Tibial artery (tissue), 1 donor: Measurements from ENCODE around the gene NT5DC2.

- PRO-cap: no peak
Measured at GRCh38 chr3:52181427-52181954, 16.5 kb upstream of the ALAS1 start.

GRCh38 chr3:52192808-52193426 lies 5.0 kb upstream of the ALAS1 start:
- PRO-cap: no peak

DNA sequence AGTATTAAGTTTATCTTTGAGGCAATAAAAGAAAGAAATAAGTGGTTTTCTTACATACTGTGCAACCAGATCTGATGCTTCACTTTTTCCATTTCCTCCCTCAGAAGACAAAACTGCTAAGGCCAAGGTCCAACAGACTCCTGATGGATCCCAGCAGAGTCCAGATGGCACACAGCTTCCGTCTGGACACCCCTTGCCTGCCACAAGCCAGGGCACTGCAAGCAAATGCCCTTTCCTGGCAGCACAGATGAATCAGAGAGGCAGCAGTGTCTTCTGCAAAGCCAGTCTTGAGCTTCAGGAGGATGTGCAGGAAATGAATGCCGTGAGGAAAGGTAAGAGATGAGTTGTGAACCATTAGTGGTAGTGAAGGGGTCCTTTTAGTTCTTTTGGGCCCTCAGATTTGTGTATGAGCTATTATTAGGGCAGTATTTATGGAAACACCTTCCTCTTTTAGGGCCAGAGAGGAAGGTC lies 4.5 kb downstream of the ALAS1 start:
- PRO-cap: no peak

DNA sequence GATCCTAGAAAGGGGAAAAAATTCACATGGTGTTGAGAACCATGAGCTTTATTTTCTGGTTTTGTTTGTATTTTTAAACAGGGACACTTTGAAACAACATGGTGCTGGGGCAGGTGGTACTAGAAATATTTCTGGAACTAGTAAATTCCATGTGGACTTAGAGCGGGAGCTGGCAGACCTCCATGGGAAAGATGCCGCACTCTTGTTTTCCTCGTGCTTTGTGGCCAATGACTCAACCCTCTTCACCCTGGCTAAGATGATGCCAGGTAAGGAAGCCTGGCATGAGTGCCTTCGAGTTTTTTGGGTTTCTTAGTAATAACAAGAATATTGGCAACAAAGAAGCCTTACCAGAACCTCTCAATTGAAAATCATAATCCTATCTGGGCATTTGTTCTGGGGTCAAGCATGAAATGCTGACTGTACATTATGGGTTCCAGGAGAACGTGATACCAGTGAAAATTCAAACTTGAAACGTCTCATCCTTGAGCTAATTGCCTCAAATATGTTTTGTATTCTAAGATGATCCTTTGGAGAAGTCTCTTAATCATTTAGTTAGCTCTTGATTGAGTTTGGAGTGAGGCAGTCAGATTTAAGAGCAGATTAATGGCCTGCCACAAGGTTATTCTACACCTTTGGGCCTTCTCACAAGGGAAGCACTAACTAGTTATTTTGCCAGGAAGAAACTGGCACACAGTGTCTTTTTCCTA lies 8.0 kb downstream of the ALAS1 start:
- PRO-cap: no peak

DNA sequence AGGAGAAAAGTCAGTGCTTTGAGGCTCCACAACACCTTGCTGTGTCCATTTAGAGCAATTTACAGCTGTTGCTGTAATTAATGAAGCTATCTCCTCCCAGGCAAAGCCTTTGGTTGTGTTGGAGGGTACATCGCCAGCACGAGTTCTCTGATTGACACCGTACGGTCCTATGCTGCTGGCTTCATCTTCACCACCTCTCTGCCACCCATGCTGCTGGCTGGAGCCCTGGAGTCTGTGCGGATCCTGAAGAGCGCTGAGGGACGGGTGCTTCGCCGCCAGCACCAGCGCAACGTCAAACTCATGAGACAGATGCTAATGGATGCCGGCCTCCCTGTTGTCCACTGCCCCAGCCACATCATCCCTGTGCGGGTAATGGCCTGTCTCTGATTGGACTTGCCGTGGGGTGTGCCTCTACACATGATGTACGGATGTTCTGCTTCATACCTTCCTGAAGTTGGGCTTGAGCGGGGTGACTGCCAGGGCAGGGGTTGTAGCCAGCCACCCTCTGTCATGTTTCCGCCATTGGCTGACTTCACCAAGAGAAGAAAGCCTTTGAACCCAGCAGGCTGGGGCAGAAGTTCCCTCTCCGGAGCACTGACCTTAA lies 13.3 kb downstream of the ALAS1 start:
- PRO-cap: no peak

- PRO-cap: no peak
Measured at GRCh38 chr3:52218982-52219732, 6.3 kb downstream of the TLR9 start.

DNA sequence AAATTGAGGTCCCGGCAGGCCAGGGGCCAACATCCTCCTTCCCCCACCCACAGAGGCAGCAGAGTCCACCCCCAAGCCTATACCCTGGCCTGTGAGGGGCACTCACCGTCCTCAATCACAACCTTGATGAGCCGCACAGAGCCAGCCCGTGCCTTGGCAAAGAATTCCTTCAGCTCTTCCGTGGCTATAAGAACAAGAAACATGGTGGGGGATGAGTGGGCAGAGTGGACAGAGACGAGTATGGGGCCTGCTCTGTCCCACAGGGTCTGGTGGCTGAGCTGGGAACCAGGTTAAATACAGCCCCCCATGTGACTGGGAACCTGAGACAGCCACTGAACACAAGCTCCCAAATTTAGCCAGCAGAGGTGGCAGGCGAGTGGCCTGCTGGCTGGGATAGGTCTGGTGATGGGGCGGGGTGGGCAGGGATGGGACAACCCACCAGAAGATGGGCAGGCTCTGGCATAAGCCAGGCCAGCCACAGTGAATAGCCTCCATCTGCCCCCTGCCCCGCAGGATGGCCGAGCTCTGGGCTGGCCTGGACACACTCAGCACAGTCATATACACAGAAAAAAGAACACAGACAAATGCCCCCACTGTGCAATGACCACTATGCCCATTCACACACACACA lies 3.9 kb downstream of the TWF2 start:
- PRO-cap: no peak

- PRO-cap: no peak
Measured at GRCh38 chr3:52238125-52238774, 708 bp downstream of the TWF2 start.

GRCh38 chr3:52249413-52250101 lies 4.0 kb downstream of the PPM1M start:
- PRO-cap: no peak

GRCh38 chr3:52255728-52256530 lies 10.4 kb downstream of the PPM1M start:
- PRO-cap: no peak

GRCh38 chr3:52289245-52290171 lies 1.9 kb downstream of the GLYCTK start:
- PRO-cap: no peak

- PRO-cap: no peak
Measured at GRCh38 chr3:52404975-52405725, 4.7 kb downstream of the BAP1 start.

- PRO-cap: no peak
Measured at GRCh38 chr3:52405969-52406811, 3.6 kb downstream of the BAP1 start.

DNA sequence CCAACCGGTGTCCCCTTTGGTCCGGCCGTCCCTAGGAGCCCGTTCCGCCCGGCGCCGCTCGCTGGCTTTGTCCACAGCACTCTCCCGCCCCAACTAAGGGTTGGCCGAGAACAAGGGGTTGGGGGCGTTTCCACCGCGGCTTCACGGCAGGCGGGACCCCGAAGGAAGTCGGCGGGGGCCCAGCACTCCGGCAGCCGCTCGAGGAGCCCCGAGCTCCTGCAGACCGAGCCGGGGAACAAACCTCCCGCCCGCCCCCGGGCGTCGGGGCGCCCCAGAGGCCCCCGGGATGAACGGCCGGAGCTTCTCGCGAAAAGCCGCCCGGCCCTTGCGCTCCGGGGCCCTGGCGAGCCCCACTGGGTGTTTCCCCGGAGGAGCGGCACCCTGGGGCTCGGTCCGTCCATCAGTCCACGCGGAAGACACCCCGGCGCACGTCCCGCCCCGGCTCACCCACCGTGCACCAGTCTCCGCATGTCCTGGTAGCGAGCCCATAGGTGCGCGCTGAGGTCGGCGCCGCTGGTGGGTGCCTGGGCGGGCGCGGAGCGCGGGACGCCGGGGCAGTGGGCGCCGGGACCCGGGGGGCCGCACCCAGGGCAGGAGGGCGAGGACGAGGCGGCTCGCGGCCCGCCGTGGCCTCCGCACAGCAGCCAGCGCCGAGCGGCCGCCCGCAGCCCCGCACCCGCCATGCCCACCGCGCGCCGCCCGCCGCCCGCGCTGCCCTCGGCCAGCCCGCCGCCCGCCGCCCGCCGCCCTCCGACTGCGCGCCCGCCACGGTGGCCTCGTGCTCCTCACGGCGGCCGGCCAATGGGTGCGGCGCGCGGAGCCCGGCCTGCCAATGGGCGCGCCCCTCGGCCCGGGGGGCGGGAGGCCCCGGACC lies at the start of gene NT5DC2:
Gene NT5DC2 (minus strand): TSS at position 803 of the 874 bp plus-strand sequence.
- PRO-cap: unidirectional peak, minus-strand start at position 69 of the sequence; bidirectional peak, plus-strand start outside the sequence, minus-strand start at position 723 of the sequence

GRCh38 chr3:52688745-52689183 lies 2.9 kb downstream of the GNL3 start:
- PRO-cap: no peak

DNA sequence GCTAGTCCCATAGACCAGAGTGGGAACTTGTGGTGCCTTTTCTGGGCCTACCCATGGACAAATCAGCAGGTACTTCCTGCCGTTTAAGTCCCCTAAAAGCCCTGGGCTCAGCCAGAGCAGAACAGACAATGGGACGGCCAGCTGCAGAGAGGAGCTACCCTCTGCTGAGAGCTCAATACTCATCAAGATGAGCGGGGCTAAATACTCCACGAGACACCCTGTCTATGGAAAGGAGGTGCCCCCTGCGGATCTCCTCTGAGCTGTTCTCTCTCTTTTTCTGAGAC lies 9.2 kb downstream of the SPCS1 start:
- PRO-cap: no peak

DNA sequence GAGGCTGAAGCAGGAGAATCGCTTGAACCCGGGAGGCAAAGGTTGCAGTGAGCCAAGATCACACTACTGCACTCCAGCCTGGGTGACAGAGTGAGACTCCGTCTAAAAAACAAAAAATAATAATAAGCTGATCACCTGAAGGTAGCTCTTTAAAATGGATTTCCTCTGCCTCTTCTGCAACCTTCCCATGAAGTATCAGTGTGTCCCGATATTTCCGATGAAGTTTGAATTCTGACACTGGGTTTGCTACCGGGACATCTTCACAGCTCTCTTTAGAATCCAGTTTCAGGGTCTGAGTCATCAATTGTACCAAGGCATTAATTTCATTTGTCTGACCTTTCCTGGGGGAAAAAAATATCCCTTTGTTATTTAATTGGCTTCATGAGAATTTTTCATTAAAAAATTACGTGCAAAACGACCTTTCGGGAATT lies 31.4 kb downstream of the NEK4 start:
- PRO-cap: no peak

DNA sequence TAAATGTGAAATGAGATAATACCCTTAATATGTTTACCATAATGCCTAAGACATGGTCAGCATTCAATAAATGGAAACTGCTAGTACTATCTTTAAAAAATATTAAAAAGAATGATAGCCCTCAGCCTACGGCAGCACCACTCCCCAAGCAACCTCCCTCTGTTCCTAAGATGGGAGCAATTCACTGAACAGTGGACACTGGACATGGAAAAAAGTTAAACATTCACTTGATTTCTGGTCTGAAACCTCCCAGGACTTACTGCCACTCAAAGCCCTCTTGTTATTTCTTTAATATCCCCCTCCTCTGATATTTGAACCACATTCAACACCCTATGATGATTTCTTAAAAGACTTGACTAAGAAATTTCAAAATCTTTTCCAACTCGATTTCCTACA lies 27.0 kb downstream of the NEK4 start:
- PRO-cap: no peak

- PRO-cap: no peak
Measured at GRCh38 chr3:52811549-52812210, 17.1 kb downstream of the ITIH3 start.

DNA sequence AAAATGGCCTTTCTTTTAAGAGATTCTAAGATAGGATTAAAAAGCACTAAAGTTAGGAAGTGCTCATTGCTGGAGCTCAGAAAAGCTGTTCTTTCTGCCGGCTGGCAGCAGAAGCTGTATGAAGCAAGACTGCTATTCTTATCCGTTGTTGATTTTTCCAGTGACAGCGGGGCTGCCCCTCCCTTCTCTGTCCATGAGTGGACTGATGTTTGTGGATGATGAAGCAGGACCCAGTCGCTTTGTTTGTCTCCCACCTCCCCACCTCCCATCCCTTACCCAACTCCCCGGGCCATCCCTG lies 10.3 kb upstream of the MUSTN1 start:
- PRO-cap: bidirectional peak, plus-strand start at position 205 of the sequence, minus-strand start at position 84 of the sequence